Measurements from ENCODE around the genes ABCD4, LTBP2 and RPS6KL1.

DNA sequence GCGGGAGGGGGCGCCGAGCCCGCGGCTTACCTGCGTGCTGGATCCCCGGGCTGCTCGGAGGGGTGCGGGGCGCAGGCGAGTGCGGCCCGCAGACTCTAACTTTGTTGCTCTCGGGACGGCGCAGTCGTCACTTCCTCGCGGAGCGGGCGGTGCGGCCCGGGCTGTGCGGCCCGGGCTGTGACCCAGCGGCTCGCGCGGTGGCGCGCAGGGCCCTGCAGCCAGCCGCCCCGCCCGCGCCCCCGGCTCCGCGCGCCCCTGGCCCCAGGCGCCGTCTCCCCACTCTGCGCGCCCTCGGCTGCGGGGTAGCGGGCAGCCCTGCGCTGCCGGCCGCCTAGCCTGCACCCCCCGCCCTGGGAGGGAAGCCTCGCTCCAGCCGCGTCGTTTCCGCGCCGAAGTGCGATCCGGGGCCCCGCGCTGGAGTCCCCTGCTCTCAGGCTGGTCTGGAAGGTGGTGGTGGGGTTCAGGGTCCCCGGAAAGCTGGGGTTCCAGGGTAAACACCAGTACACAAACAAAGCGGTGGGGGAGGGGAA lies 27.0 kb upstream of the MIDEAS start:
- RRBS: 1% methylated on average over 53 of the region's 63 CpGs

GRCh38 chr14:73802337-73803359 lies 42.5 kb upstream of the MIDEAS start:
- RRBS: 98% methylated on average over 3 of the region's 13 CpGs

DNA sequence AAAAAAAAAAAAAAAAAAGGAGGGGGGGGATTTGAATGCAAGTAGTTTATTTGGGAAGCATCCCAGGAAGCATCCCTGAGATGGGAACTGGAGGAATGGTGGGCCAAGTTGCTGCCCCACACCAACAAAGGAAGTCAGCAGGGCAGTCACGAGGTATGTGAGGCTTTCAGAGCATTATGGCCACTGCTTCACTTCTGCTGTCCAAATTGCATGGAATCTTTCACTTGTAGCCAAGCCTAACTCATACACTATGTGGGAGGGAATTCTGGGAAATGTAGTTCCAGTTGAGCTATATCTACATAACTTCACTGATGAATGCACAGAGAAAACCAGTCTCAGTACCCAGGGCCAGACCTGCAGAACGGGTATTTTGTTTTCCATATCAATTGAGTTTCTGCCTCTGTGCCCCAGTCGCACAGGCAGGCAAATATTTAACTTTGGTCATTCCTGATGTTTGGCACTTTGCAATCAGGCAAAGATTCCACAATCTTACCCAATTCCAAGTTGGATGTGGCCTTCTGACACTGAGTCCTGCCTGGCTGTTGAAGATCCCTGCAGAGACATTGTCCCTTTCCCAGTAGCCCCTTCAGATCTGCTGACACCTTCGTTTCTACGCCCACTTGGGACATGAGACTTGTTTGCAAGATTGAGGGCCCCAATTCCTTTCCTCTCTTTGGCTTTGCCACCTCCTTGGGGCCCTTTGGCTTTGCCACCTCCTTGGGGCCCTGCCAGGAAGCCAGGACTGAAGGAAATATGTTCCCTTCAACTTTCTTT lies 14.9 kb upstream of the PTGR2 start:
- RRBS: no CpG with 5 or more reads among the region's 5 CpGs

DNA sequence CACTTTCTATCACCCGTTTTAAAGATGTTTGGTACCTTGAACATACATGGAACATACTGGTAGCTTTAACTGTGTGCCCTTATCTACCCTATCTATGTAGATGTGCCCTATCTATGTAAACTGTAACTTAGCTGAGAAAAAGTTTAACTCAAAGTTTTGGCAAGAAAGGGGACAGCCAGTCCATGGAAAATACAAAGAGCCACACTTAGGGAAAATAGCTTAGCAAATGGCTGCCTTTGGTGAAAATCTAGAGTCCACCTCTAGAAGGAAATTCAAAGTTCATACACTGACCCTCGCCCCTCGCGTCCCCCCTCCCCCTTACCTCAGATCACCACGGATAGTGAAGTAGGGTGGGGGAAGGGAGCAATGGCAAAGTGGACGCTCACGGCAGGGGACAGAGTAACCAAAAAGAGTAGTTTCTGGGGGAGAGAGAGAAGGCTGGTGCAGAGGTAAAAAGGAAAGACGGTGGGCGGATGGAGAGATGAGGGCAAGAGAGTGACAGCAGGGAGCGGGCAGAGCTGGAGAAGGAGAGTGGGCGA lies 625 bp downstream of the ALDH6A1 start:
- RRBS: no CpG with 5 or more reads among the region's 11 CpGs

- RRBS: 3% methylated on average over 21 of the region's 59 CpGs
Measured at GRCh38 chr14:74302333-74303395, at the start of gene ABCD4. TSS of gene ABCD4 (minus strand) at chr14:74302934.

DNA sequence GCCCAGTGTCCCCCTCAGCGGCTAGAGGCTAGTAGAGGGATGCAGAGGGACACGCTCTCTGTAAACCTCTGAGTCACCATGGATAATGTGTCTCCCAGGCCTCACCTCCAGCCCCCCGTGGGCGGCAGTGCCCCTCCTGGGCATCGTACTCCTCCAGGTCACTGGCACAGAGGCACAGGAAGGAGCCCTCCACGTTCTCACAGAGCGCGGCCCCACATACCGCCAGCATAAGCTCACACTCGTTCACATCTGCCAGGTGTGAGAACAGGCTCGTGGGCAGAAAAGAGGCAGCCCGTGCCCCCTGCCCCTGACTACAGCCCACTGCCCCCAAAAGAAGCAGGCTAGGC lies 12.4 kb downstream of the ISCA2 start:
- RRBS: no CpG with 5 or more reads among the region's 12 CpGs

DNA sequence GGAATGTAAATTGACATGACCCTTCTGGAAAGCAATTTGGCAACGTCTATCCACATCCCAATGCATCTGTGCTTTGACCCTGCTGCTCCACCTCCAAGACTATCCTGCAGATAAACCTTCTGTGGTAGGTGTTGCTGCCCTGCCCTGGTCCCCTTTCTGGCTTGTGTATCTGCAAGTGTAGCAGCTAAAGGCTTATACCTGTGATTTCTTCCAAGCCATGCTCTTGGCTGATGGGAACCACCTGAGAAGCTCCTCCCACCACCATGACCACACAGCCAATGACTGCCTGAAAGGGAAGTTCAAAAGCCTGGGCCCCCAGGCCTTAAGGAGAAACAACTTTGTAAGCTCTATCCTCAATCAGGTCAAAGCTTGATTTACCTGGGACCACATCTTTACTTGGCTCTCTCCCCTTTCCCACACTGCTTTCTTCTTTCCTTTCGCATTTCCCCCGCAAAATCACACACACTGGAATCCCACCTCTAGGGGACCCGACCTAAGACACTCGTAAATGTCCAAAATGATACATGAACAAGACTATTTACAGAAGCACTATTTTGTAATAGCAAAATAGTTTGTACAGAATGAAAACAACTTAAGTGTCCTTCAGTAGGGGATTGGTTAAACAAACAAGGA lies 49.1 kb downstream of the LTBP2 start:
- RRBS: no CpG with 5 or more reads among the region's 5 CpGs

GRCh38 chr14:74573436-74574063 lies 38.5 kb downstream of the LTBP2 start:
- RRBS: no CpG with 5 or more reads among the region's 13 CpGs

DNA sequence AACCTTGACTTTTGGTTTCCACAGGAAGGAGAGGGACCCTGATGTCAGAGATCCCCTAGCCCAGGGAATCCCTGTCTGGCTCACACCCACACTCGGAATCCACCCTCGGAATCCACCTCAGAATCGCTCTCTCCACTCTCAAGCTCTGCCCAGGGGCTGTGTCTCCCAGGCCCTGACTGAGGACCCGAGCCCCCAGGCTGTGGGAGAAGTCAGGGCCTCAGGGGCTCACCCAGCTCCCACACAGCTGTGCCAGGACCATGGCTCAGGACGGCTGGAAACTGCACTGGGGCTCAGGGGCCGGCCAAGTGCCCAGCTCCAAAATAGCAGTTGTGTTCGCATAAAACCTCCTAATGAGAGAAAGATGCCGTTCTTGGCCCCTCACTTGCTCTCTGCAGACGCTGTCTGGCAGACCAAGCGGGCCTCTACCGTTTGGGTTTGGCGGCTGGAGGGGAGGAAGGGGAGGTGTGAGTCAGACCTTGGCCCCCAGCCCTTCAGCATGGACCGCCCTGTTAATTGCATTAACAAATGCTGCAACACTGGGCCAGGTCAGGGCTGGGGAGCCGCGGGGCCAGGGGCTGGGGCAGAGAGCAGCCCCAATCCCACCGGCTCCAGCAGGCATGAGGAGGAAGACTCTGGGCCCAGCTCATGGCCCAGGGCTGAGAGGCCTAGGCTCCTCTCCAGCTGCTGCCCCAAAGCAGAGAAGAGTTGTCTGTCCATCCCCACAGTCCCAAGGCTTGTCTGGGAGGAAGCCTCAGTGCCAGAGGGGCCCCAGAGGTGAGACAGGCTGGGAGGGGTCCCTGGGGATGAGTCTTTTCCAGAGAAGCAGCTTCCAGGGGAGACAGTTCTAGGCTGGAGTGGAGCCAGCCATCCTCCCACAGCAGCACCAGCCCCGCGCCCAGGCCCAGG lies 17.1 kb downstream of the LTBP2 start:
- RRBS: no CpG with 5 or more reads among the region's 18 CpGs

- RRBS: 4% methylated on average over 64 of the region's 119 CpGs
Measured at GRCh38 chr14:74611667-74612744, at the start of gene LTBP2. TSS of gene LTBP2 (minus strand) at chr14:74612237.

DNA sequence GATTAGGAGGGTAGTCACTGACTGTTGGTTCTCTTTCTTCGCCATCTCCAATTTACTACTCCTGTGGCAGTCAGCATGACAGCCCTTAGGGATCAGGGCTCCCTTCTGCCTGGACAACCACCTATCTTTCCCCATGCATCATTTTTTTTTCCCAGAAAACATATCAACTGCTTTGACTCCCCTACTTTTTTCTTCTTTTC lies 48.7 kb downstream of the AREL1 start:
- RRBS: no CpG with 5 or more reads among the region's 1 CpG

DNA sequence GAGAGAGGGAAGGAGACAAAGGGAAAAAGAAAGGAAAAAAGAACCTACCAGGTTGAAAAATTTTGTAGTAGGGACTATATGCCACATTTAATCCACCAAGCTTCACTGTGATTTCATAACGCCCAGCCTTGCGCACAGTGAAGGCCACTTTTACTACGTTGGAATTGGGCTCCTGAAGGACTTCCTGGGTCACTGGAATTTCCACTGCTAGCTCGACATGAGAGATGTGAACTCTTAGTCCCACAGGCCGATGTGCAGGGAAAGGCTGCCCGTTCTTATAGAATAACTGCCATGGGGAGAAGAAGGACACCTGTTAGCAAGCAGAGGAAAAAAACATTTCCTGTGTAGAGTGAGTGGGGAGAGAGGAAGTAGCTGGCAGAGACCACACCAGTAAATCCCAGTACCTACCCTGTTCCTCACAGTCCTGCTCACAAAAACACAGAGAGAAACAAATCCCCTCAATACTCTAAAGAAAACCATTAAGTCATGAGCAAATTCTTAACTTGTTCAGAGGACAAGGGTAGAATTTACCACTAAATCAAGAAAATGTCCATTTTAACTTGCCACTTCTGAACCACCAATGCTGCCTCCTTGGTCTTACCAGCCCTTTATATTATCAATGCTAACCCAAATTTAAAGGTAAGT lies 29.5 kb downstream of the AREL1 start:
- RRBS: no CpG with 5 or more reads among the region's 6 CpGs

DNA sequence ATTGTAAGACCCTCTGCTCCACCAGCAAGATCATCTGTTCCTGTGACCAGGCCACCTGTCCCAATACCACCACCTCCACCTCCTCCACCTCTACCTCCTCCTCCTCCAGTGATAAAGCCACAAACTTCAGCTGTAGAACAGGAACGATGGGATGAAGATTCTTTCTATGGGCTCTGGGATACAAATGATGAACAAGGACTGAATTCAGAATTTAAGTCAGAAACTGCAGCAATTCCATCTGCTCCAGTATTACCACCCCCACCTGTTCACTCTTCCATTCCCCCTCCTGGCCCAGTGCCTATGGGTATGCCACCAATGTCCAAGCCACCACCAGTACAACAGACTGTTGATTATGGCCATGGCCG lies 46.3 kb downstream of the YLPM1 start:
- RRBS: no CpG with 5 or more reads among the region's 2 CpGs

- RRBS: no CpG with 5 or more reads among the region's 2 CpGs
Measured at GRCh38 chr14:74838177-74838550, 37.8 kb downstream of the PROX2 start.

DNA sequence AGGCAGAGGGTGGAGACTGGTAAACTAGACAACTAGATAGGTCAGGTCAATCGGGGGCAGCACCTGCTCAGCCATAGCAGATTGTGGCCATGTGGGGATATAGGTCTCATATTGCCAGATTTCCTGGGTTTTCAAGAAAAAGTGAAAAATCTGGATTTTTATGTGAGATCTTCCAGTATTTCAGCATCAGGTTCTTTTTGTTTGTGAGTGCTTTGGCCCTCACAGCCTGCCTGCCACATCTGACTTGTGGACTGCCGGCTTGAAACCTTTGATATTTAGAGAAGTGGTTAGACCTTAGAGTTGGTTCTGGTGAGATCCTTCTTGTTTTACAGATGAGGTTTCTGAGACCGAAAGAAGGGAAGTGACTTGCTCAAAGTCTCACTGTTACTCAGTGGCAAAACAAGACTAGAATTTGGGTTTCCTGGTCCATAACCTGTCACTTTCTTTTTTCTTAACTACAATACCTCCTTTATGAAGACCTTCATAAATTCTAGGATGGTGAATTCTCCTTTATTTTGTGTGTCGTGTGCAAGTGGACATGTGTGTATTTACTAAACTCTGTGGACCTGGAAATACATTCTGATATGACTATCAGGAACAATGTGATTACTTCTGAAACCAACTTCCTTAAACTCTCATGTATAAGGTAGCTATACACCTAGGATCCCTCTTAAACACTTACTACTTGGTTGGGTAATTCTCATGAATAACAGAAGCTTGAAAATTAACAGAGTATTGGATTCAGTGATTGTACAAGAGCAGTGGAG lies 34.3 kb downstream of the PROX2 start:
- RRBS: no CpG with 5 or more reads among the region's 4 CpGs

- RRBS: no CpG with 5 or more reads among the region's 4 CpGs
Measured at GRCh38 chr14:74904682-74905283, 18.3 kb downstream of the RPS6KL1 start.

DNA sequence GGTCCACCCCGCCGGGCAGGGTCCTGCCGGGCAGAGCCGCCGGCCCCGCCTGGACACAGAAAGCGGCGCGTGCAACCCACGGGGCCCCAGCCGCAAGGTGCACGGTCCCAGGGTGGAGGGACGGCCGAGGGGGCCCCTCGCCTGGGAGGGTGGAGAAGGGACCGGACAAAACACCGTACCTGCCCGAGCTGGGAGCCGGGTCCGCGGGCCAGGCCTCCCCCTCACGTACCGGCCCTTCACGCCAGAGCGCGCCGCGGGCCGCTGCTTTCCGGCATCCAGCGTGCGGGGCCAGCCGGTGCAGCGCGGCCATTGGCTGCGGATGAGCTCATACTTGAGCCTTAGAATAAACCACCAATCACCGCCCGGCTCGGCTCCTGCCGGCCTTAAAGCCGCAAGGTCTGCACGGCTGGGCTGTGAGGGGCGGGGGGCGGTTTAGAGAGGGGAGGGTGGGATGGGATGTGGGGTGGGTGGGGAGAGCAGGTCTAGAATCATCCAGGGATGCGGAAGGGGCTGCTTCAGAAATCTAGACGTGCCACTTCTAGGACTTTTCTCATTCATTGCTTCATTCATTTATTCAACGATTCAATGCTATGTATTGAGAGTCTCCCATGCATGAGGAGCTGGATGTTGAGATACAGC lies at the start of gene RPS6KL1:
TSS of gene RPS6KL1 (minus strand) at position 260 of the 639 bp plus-strand sequence.
- RRBS: 3% methylated on average over 14 of the region's 47 CpGs

GRCh38 chr14:74932162-74933093 lies 9.4 kb upstream of the RPS6KL1 start:
- RRBS: no CpG with 5 or more reads among the region's 11 CpGs

GRCh38 chr14:75070165-75070817 lies 850 bp downstream of the ZC2HC1C start:
- RRBS: no CpG with 5 or more reads among the region's 14 CpGs

DNA sequence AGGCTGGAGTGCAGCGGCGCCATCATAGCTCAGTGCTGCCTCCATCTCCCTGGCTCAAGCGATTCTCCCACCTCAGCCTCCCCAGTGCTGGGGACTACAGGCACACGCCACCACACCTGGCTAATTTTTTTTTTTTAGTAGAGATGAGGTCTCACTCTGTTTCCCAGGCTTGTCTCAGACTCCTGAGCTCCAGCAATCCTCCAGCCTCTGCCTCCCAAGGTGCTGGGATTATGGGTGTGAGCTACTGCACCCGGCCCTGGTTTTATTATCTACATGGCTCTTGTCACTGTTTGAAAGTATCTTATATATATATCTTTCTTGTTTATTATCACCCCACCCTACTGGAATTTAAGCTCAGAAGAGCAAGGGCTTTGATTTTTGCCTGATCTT lies 7.6 kb upstream of the TMED10 start:
- RRBS: no CpG with 5 or more reads among the region's 5 CpGs